ENCODE data around the genes PCNX4 and C14orf39.

GRCh38 chr14:58321473-58321814 lies 23.1 kb downstream of the ARID4A start:
- RRBS, result no CpG with 5 or more reads among the region's 2 CpGs

DNA sequence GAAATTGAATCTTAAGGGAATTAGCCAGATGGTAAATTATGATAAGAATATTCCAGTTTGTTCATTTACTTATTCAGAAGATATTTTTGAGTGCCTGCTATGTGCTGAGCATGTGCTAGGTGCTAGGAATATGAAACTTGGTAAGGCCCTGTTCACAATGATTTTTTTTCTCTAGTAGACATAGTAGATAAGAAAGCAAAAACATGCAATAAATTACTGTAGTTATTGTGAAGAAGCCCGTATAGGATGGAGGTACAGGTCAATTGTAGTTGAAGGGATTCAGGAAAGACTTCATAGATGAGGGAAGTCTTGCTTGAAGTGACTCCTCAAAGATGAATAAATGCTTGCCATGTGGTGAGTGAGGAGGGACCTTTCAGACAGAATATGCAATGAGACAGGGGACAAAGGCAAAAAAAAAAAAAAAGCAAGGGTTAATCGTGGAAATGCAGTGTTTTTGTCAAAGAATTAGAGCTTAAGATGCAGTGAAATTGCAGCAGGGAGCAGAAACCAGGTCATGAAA lies 75.9 kb downstream of the KIAA0586 start:
- RRBS, result no CpG with 5 or more reads among the region's 2 CpGs

GRCh38 chr14:58521272-58521863 lies 93.8 kb downstream of the KIAA0586 start:
- RRBS, result no CpG with 5 or more reads among the region's 9 CpGs

DNA sequence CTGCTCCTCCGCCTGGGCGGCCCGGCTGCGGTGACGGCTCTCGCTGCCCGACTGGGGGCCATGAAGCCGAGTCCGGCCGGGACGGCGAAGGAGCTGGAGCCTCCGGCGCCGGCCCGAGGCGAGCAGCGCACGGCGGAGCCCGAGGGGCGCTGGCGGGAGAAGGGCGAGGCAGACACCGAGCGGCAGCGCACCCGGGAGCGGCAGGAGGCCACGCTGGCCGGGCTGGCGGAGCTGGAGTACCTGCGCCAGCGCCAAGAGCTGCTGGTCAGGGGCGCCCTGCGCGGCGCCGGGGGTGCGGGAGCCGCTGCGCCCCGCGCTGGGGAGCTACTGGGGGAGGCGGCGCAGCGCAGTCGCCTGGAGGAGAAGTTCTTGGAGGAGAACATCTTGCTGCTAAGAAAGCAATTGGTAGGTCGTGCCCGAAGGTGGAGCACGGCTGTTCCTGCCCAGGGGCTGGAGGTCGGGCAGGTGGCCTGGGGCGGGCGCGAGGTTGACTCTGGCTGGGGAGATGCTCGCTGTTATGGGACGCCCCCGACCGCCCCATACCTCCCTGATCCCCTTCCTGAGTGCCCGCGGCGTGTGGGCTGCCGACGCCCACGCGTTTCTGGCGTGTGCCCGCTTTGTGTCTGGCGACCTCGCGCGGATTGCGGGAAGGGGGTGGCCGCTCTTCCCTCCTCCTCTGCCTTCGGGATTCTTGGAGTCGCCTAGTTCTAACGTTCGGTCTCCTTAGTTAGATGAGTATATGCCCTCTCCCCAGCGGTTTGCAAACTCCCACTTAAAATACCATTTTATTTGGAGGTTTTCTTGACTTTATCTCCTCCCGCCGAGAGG lies 595 bp downstream of the DACT1 start:
- RRBS, result 2% methylated on average over 28 of the region's 81 CpGs

GRCh38 chr14:59188048-59188580 lies 353 bp upstream of the DAAM1 start:
- RRBS, result 0% methylated on average over 2 of the region's 38 CpGs

DNA sequence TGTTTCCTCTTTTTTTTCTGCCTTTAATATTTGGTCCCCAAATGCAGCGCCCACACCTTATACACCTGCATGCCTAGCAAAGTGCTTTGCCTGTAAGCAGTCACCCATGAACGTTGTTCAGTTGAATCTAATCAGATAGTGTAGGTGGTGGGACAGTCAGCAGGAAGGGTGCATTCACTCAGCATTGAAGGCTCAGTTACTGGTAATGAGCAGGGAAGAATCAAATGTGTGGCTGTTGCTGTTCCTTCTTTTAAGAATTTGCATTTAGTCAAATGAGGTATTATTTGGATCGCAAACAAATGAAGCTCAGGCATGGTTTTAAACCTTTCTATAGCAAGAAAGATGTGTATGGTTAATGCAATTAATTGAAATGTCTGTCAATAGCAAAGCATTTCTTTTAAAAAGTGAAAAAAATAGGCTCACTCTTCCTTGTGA lies 108.3 kb downstream of the GPR135 start:
- RRBS, result no CpG with 5 or more reads among the region's 3 CpGs

DNA sequence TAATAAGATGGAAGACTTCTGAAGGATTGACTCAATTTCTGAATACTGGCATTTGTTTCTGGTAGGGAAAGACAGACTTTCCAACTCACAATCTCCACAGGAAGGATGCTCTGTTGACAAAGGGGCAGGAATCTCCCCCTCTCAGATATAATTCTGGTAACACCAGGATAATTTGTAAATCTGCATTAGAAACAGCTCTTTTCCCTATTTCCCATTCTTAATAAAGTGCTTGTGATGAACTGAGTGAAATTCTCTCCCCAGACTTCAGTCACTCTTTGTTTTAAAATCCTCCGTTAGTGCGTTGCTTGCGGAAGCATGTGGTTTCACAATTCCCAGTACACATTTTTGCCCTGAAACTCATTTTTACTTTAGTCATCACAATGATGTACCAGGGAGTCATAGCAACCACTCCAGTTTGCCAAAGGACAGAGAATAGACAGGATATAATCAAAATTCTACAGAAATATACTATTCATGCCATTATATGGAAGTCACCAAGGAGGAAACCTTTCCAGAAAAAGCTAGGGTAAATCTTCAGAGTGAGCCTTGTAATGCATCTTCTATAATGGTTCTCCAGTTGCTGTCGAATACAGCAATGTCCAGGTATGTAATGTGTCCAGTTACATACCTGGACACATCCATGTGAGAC lies 58.0 kb downstream of the GPR135 start:
- RRBS, result no CpG with 5 or more reads among the region's 4 CpGs

- RRBS, result no CpG with 5 or more reads among the region's 1 CpG
Measured at GRCh38 chr14:59565074-59565514, 11.5 kb downstream of the CCDC175 start.

GRCh38 chr14:60091491-60092595 lies at the start of gene PCNX4:
Gene PCNX4 (plus strand): TSS chr14:60091923.
- RRBS, result 1% methylated on average over 39 of the region's 93 CpGs

DNA sequence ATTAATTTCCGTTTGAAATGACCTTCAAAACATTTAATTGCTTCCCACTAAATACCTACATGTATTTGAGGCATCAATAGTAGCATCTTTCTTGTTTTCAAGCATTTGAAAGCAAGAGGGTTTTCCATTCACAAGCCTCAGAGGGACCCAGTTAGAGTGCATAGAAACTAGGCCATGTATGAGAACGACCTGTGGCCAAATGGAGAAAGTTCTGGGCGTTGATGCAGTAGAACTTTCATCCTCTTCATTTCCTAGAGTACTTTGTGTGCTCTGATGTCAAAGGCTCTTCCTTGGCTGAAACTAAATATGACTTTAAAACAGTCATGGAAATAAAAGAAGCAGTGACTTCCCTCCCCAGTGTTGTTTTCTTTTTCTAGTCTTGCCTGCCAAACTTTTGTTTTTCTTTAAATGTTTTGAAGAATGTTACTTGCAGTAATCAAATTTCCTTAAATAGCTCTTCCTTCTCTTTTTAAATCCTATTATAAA lies 989 bp upstream of the DHRS7 start:
- RRBS, result no CpG with 5 or more reads among the region's 3 CpGs

GRCh38 chr14:60248922-60249194 lies 163 bp upstream of the PPM1A start:
- RRBS, result no CpG with 5 or more reads among the region's 32 CpGs

DNA sequence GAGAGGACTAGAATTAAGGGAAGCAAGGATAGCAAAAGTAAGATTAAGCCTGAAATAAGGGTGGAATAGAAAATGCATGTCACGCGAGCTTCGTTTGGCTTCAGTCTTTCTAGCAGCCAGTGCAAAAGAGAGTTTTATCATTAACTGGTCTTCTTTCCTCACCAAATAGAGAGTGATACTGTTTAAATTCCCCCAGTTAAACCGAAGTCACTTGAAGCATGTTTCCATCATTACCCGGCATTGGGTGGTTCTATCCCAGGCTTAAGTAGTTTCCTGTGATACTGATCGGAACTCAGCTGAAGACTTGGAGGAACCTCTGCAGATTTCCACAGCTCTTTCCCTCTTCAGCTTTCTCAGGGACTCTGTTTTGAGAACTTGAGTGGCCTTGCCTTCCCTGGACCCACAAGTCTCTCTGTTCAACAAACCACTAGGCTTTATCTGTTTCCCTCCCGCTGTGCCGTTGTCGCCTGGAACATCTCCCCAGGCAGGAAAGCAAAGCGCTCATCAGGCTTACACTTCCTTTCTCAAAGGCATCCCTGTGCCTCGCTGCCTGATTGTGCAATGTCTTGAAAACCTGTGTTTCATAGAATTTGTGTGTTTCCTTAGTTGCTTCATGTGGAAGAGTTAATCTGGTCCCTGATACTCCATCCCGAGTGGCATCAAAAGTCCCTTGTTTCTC lies 63.9 kb downstream of the PPM1A start:
- RRBS, result no CpG with 5 or more reads among the region's 12 CpGs

DNA sequence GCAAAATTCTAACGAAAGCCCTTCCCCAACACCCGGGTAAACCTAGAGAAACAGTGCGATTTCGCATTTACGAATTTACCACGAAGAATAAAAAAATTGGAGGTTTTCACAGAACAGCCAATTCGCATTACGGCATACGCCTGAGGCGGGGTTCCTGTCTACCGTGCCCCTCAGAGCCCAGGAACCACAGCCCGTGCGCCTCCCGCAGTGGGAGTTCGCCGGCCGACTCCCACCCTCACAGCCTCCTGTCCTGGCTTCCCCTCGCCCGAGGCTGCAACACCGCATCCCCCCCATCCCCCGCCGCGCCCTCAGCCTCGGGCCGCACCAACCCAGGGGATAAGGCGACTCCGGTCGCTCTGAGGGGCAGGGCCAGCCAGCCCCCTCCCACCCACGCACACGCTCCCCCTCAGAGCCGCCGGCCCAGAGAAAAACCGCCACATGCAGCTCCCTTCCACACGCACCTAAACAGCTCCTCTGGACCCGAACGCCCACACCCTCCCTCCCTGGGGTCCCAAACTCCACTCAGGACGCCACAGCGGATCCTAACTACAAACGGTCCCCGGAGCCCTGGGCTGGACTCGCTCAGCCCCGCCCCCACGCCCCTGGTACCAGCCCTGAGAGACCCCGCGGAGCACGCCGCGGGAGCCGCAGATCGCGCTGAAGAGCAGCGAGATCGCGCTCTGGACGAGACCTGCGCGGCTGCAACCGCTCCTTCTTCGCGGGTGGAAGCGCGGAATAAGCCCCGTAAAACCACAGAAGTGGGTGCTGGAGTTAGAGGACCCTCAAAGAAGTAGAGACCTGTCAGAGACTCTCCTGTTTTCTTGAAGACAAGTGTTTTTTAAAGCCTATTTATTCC lies at the start of gene C14orf39:
TSS of gene C14orf39 (minus strand) at position 580 of the 856 bp plus-strand sequence.
- RRBS, result 1% methylated on average over 6 of the region's 63 CpGs

DNA sequence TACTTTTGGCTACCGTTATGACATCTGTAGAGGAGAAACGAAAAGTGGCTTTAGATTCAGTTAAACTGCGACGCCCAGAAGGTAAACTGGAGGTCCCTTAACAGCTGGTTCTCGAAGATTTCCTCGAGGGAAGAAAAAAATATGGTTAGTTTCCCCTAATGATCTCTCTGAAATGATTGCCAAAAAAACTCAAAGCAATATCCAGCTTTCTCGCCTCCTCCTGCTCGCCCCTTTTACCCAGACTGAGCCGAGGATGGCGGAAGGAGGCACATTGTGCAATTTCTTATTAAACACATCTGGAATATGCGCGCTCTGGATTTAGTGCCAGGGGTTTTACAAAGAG lies 5.8 kb downstream of the SIX1 start:
- RRBS, result no CpG with 5 or more reads among the region's 12 CpGs

DNA sequence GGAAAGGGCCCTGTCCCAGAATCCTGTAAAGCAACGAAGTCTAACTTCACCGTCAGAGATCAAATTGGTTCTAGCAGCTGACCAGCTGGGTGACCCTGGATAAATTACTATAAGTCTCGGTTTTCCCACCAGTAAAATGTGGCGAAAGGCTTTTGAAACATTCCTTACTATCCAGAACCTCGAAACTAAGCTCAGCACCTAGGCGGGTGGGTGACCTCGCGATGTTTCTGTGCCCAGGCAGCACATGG lies 309 bp downstream of the TRMT5 start:
- RRBS, result no CpG with 5 or more reads among the region's 8 CpGs

DNA sequence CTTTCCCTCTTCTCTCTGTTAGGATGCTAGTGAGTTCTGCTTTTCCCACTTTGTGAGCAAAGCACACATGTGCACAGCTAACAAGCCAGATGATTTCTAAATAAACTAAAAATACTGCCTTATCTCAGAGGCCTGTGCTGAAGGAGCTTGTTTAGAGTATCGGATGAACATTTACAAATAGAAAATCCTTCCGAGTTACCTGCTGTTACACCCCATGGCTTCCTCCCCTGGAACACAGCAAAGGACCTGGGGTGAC lies 144.3 kb downstream of the SLC38A6 start:
- RRBS, result no CpG with 5 or more reads among the region's 2 CpGs

DNA sequence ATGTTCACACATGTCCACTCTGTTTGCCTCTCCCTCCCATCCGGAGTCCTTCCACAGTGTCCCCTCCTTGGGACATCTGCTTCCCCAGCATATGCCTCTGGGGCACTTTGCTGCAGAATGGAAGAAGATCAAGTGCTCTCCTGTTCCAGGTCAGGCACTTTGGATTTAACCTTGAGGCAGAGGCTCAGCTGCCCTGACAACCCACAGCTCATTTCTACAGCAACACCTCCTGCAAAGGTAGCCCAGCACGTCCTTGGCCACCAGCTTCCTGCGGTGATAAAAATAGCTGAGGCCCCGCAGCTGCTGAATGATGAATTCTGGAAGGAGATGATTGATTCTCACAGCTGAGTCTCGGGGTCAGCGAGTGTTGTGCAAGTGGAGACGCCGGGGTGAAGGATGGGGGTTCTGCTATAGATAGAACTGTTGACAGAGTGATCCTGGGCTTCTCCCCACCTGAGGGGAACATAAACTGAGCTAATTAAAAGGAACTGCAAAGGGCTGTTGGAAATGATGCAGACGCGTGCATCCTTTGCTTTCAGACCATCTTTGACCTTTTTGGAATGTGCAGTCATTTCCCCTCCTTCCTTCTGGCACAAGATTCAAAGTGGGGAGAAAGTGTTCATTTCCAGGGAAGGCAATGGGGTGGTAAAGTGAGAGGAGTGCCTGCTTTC lies 145.0 kb downstream of the SLC38A6 start:
- RRBS, result no CpG with 5 or more reads among the region's 10 CpGs

All from non-pigmented ciliary epithelial cell (primary cell).